ENCODE measurements around the gene CAPRIN1.

GRCh38 chr11:33742888-33743382 is 6.7 kb upstream of the CD59 start:
- RRBS, result no CpG with 5 or more reads among the region's 8 CpGs

- RRBS, result no CpG with 5 or more reads among the region's 2 CpGs
Observed at GRCh38 chr11:33770159-33770686, 4.1 kb downstream of the FBXO3 start.

DNA sequence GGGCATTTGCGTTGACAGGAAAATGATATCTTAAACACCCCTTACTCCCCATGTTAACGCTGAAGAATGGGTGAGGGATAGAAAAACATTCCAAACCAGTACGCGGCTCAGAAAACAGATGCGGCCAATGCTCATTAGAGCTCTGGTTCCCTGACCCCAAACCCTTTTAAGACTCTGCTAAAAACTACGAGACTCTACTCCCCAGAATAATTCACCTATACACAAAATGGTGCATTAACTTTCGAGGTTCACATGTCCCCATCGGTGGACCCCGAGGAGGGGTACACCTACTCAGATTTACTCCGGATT is 23.5 kb downstream of the LMO2 start:
- RRBS, result 36% methylated on average over 1 of the region's 10 CpGs

DNA sequence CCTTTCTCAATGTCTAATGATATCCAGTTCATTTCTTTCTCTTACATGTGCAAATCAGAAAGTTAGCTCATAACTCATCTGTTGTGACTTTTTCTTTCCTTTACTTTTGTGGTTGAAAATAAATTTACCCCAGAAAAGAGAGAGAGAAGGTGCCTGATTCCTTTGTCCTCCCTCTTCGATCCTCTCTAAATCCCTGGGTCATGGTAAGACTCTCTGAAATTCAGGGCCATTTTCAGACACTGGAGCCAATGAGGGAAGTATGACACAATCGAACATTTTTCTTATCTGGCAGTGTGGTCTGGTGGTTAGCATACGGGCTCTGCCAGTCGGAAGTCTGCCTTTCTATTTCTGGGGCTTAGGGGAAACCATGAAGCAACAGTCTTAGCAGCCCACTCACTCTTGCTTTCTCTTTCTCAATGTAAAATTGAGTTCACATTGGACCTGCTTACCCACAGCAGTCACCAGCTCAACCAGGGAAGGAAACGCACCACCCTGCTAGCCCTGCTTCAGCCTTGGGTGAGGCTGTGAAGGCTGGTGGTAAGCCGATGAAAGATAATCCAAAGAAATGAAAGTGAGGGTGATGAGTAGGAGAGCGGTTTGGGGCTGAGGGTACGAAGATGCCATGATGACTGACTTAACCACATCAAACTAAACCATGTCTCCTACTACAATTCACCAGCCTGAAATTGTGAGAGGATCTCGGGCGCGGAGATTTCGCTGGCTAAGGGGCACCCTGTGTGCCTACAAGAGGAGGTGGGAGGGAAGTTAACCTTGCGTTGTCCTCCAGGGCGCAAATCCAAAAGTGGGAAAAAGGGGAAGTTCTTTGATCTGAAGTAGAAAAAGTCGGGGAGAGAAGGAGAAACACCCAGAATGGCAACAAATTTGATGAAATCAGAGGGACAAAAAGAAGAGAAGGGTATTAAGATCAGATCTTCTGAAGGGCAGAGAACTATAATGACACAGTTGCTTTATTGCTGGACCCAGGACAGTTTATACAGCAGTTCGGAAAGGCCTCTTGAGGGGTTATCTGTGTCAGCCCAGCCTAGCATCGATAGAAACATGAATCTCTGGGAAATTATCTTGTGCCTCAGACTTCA is 2.0 kb upstream of the LMO2 start:
- RRBS, result no CpG with 5 or more reads among the region's 17 CpGs

DNA sequence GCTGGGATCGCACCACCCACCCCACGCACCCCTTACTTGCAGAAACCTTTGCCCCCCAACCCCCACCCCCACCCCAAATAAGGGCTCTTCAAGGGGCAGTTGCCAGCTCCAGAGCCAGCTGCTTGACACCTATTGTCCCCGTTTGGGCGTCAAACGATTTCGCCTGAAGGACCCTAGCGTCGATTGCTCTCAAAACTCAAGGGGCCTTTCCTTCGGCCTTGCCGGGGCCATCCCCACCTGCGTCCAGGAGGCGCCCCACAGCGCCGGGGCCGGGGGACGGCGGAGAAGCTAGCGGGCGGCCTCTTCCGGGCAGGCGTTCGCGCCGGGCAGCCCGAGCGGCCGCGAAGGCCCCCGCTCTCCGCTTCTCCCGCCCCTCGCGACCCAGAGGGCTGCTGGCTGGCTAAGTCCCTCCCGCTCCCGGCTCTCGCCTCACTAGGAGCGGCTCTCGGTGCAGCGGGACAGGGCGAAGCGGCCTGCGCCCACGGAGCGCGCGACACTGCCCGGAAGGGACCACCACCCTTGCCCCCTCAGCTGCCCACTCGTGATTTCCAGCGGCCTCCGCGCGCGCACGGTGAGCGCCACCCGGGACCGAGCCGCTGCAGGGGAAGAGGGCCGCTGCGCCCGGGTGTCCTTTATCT is at the start of gene CAPRIN1:
CAPRIN1 (plus strand) TSS at position 431 of the 638 bp plus-strand sequence.
- RRBS, result 2% methylated on average over 41 of the region's 61 CpGs

GRCh38 chr11:34052762-34054003 is 1.7 kb downstream of the CAPRIN1 start:
- RRBS, result no CpG with 5 or more reads among the region's 58 CpGs

- RRBS, result no CpG with 5 or more reads among the region's 7 CpGs
Observed at GRCh38 chr11:34071500-34072137, 20.1 kb downstream of the CAPRIN1 start.

GRCh38 chr11:34141539-34142099 is 36.2 kb downstream of the NAT10 start:
- RRBS, result no CpG with 5 or more reads among the region's 7 CpGs

GRCh38 chr11:34274675-34275168 is 83.1 kb downstream of the ABTB2 start:
- RRBS, result no CpG with 5 or more reads among the region's 9 CpGs

DNA sequence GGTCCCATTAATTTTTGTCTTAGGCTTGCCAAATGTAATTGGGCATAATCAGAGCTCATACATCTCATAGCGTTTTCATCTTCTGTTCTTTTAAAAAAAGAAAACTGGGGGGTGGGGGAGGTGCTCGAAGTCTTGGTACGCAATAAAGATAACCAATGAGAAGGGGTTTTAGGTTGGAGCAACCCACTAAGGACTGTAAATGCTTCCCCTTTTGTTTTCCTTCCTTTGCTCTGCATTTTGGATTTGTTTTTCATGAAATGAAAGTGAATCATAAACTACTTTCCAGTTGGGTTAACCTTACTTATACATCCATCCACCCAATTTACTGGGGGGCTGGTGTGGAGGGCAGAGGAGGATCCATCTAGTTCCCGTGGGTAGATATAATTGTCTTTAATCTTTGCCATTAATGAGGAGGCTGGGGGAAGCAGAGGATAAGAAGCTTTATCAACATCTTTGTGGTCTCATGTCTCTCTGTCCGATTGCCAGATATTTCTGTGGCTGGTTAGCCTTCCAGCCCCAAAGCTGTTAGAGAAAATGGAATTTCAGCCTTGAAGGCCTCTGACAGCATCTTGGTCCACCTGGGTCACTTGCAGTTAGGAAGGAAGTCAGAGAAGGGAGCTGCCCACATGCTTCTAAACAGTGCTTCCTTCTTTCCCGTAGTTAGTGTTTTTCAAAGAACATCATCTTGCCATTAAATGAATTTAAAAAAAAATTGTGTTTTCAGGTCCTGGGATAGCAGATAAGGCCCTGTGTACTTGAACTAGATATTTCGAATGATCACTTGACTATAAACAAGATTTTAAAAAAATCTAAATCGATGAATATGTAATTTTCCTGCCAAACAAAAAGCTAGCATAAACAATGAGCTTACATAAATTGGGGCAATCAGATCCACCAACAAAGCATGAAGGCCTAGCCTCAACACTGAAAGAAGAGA is 56.9 kb downstream of the ABTB2 start:
- RRBS, result no CpG with 5 or more reads among the region's 8 CpGs

GRCh38 chr11:34345258-34345748 is 12.5 kb downstream of the ABTB2 start:
- RRBS, result no CpG with 5 or more reads among the region's 3 CpGs

GRCh38 chr11:34570440-34570826 is 50.5 kb upstream of the EHF start:
- RRBS, result no CpG with 5 or more reads among the region's 5 CpGs

DNA sequence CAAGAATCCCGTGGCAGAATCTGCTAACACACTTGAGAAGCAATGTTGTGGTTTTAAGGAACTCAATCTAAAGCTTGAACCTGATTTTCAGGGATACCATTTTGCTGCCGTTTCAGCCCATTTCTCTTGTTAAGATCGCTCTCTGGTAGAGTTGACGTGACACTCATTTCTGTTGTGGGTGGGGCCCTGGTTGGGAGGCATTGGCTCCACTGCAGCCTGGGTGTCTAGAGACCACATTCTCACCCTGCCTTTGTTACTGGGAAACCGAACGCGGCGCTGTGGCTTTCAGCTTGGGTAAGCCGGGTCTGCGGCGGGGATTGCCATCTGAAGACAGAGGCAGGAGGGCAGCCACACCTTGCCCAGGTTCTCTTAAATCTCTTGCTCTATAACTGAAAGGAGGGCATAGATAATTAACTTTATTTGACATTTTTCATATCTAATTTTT is 3.2 kb downstream of the EHF start:
- RRBS, result no CpG with 5 or more reads among the region's 11 CpGs

DNA sequence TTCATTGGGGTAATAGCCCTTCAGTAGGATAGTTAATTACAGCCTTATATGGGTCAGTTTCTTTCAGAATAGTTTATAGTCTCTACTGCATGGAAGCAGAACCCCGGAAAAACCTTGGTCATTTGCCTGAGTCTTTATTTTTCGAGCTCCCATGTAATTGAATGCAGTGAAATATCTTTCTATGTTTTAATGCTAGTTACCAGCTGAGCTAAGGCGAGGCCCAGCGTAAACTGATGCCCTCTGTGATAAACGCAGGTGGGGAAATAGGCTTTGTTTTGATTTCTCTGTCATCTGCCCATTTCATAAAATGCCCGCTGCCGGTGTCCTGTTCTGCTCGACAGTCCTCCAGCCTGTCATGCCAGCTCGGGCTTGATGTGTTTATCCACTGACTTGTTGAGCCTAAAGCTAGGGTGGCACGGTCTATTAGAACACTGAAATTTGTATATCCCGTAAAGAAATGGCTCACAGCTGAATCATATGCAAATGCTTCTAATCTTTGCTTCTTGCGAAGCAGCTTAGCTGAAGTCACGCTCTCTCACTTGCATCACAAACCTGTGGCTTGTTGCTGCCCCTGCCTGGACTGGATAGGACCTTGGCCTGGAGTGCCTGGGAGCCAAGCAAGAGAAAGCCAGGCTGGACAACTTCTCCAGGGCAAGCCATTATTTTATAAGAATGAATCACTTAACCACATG is 32.9 kb downstream of the EHF start:
- RRBS, result no CpG with 5 or more reads among the region's 13 CpGs

DNA sequence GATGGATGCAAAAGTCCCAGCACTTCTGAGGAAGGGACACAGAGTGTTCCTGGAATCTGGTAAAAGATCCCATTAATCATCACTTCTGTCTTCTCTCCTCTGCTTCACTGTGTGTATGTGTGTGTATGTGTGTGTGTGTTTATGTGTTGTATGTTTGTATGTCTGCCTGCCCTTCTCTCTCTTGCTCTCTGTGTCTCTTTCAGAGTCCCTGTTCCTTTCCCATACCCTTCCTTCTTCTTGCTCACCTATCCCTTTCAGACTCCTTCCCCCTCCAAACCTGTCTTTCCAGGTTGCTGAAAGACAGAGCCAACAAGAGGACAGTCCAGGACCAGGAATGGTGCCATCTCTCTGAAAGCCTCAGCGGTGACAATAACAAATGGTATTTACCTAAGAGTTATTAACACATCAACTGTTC is 47.0 kb downstream of the EHF start:
- RRBS, result no CpG with 5 or more reads among the region's 1 CpG

DNA sequence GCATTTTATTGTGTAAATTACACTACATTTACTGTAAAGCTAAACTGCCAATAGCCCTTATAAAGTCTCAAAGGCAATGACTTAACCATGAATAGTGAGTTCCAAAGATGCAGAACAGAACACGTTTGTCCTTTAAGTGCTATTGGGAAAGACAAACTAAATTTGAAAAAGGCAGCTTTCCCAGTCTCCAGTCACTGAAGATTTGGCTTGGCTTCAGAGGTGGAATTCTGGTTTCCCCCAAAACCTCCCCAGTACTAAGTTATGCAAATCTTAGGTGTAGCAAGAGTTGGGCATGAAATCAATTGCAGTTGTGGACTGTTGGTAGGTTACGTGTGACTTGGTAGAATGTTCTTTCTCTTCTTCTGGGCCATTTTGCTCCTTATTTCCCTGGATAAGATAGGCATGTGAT is 60.7 kb downstream of the APIP start:
- RRBS, result no CpG with 5 or more reads among the region's 2 CpGs

DNA sequence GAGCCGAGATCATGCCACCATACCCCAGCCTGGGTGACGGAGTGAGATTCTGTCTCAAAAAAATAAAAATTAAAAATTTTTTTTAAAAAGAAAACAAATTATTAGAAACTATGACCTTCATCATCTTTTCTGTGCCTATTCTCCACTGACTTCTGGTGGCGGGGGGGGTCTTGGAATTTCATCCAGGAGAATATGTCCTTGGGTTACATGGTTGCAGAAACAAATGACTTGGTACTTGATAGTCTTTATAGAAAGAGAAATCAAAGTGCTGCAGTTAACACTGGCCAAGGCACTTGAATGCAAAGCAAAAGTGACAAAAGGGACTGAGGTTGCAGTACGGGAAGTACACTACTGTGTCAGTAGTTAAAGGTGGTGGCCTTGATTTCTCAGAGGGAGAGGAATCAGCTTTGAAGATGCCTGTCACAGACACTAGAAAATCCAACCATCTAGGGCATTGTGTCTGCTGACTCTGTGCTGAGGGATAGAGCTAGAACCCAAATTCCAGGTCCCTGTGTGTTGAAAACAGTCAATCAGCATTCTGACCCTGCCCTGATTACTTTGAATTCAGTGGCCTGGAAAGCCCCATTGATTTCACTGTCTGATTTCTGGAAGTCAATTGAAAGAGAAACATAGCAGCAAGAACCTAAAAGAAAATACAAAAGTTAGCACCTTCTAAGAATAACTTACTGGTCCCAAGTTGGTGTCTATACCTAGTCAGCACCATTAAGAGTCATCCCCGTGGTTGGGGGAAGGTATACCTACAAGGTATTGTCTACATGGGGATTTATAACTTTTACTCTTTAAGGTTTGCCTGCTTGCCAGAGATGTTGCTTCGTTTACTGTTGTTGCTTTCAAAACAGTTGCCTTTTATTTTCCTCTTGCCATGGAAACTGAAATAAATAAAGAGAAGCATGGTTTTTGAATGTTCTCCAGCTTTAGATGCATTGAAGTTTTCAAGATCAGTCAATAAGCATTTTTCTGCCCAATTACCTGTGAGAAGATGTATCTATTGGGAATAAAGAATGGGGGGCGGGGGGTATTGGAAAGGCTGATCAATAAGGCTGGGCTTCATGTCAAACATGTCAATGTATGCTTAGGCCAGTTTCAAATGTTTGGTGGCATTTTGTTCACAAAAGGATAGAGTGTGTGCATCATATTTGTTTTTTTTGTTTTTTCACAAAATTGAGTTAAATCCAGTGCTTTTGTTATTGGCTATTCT is 97.2 kb downstream of the PDHX start:
- RRBS, result no CpG with 5 or more reads among the region's 7 CpGs

DNA sequence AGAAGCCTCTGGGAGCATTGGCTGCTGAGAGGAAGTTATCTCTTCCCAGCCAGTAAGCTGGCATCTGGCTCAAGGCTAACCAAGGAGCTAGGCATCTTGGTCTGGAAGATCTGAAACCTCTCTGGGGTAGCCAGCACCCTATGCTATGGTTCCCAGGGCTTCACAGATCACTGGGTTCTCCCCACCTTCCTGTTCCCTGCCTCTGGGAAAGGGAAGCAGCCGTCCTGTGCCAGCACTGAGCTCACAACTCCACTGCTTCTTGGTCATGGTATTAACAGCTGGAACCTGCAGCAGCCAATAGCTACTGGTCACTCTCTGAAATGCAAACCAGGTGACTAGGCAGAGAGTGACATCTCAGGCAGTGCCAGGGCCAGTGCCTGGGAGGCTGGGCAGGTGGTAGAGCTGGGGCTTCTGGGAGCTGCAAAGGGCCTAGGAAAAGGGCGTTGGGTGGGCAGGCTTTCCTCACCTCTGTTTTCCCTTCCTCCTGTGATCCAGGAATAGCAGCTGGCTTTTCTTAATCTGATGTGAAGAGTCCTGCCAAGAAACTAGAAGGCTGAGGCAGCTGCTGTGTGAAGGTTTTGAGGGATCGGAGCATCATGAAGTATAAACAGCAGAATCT is 22.3 kb upstream of the CD44 start:
- RRBS, result no CpG with 5 or more reads among the region's 3 CpGs

- RRBS, result no CpG with 5 or more reads among the region's 5 CpGs
Observed at GRCh38 chr11:35142371-35143329, 3.7 kb downstream of the CD44 start.

DNA sequence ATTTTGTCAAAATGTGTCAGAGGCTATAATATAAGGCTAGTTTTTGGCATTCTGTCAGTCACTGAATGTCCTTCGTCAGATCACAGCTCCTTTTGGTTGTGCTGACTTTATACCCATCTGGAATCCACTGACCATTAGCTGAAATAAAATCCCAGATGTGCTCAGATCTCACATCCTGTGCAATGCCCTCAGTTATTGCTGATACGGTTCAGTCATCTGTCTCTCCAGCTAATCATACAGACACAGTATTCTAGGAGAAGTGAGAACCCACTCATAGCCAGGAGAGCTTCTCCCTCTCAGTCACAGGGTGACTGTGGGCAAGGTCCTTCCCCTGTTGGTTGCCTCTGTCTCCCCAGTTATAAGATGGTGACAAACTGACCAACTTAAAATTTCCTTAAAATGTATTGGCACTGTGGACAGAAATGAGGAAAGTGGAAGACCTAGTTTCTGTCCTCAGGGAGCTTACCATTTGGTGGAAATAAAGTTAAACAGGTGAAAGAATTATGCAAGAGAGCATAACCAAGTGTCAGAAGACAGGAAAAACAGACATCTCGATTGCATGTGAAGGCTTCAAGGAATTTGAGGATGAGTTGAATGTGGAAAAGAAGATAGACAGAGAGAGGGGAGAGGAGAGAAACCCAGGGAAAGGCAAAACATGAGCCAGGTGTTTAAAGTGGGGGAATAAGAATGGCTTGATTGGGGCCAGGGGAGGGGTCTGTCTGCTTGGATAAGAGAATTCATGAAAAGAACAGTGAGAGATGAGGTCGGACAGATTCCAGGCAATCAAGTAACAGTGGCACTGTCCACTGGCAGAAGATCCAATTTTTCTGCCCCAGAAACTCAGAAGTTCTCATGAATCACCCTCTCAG is 11.8 kb downstream of the CD44 start:
- RRBS, result no CpG with 5 or more reads among the region's 4 CpGs